Lower leg skin (tissue), 2 donors: ENCODE results near the gene GIN1.

- PRO-cap: unidirectional peak, plus-strand start at chr5:98927387
- RAMPAGE, long total RNA, 2 experiments: no peak in any of the 2 experiments
Measured at GRCh38 chr5:98927040-98927684, 1.6 kb downstream of the CHD1 start.

DNA sequence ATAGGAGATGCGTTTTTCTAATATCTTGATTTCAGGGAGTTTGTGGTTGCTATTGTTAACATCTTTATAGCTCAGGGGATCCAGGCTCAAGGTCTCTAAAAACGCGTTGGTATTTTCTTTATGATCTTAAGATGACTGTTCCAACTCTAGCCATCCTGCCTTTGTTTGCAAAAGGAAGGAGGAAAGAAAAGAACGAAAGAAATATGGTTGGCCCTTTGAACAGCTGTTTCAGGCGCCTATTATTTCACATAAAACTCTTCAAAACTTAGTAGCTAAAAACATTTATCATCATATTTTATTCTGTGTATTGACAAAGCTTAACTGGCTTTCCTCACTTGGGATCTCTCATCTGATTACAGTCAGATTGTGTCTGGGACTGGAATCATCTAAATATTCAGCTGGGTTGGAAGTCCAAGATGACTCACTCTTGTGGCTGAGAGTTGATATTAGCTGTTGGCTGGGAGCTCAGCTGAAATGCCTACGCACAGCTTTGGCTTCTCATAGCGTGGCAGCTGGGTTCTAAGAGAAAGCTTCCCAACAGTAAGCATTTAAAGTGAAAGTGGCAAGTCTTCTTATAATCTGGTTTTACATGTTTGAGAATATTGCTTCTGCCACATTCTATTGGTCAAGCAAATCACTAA is 60.2 kb downstream of the FAM174A start:
- PRO-cap: no peak
- RAMPAGE, long total RNA, 2 experiments: no peak in any of the 2 experiments

GRCh38 chr5:100777524-100777992 is 125.5 kb downstream of the ST8SIA4 start:
- PRO-cap: no peak
- RAMPAGE, long total RNA, 2 experiments: no peak in any of the 2 experiments

GRCh38 chr5:102241720-102242165 is 54.3 kb downstream of the SLCO4C1 start:
- PRO-cap: no peak
- RAMPAGE, long total RNA, 2 experiments: no peak in any of the 2 experiments

- PRO-cap: no peak
- RAMPAGE, long total RNA, 2 experiments: no peak in any of the 2 experiments
Measured at GRCh38 chr5:102754050-102754520, 1.0 kb upstream of the PAM start.

GRCh38 chr5:102754521-102754611 is 739 bp upstream of the PAM start:
- PRO-cap: no peak
- RAMPAGE, long total RNA, 2 experiments: no peak in any of the 2 experiments

- PRO-cap: no peak
- RAMPAGE, long total RNA, 2 experiments: no peak in any of the 2 experiments
Measured at GRCh38 chr5:102760666-102761245, 5.7 kb downstream of the PAM start.

DNA sequence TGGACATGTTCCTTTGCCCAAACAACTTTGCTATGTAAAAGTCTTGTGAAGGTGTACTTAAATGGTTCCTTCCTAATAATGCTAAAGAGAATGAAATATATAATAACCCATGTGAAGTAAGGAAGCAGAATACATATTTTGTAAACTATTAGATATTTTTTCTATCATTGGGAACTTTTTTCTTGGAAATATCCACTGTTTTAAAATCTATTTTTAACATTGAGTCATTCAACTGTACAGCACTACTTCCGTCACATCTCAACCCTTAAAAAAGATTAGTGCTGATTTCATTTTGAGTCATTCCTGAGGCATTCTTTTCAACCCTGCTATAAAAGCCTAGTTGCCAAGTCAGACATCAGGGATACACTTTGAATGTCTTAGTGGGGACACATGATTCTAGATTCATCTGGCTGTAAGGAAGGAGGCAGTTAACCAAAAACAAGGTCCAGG is 161.0 kb downstream of the GIN1 start:
- PRO-cap: no peak
- RAMPAGE, long total RNA, 2 experiments: no peak in any of the 2 experiments

GRCh38 chr5:102983319-102983898 is 136.5 kb downstream of the GIN1 start:
- PRO-cap: no peak
- RAMPAGE, long total RNA, 2 experiments: no peak in any of the 2 experiments

DNA sequence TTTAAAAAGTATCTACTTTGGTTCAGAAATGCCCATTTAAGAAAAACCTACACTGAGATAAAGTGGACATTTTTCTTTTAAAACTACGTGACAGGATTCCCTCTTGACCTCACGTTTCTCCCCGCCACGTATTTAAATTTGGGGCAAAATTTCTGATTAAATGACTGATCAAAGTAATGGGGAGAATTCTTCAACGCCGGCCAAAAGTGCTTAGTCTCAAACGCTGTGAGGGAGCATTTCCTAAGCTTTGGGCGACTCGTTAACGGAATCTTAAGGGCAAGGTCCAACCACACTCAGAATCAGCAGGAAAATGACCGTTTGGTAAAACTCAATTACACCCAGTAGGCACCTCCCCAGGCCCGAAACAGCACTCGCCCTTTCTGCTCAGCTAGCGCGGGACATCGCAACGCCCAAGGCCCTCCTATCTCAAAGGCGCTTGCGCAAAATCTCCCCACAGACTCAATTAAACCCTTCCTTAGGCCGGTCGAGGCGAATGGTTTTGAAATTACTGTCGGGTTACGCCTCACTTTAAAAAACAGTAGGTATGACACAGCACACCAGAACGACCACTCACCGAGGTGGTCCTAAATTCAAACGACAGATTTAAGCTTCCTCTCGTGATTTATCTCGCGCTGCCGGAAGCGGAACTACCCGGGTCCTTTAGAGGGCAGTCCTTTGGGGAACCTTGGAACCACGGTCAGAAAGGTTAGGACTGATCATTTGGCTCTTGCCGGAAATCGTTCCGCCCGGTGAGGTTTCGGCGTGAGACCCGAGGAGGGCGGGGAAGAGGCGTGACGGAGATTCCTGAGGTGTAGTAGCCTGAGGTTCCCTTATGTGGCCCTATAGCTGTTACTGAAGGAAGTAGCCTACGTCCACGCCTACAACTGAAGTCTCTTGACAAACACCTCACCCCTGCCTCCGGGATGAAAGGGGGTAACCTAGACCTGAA is at the start of gene GIN1:
TSS of gene GIN1 (minus strand) at position 649 of the 949 bp plus-strand sequence.
- PRO-cap: bidirectional peak, plus-strand start at position 763 of the sequence, minus-strand start at position 637 of the sequence
- RAMPAGE, long total RNA, 2 experiments: start-site peak on the plus strand in 2 of 2 experiments, centred at position 828 of the sequence, 91 to 208 reads per replicate; start-site peak on the minus strand in 2 of 2 experiments, centred at positions 640 to 648 of the sequence, 23 to 40 reads per replicate

- PRO-cap: no peak
- RAMPAGE, long total RNA, 2 experiments: no peak in any of the 2 experiments
Measured at GRCh38 chr5:103258884-103259153, 256 bp downstream of the MACIR start.

GRCh38 chr5:104910712-104911351 is 1348.2 kb upstream of the NUDT12 start:
- PRO-cap: no peak
- RAMPAGE, long total RNA, 2 experiments: no peak in any of the 2 experiments

GRCh38 chr5:107389714-107390310 is 280.9 kb downstream of the EFNA5 start:
- PRO-cap: no peak
- RAMPAGE, long total RNA, 2 experiments: no peak in any of the 2 experiments

GRCh38 chr5:107431970-107432443 is 238.7 kb downstream of the EFNA5 start:
- PRO-cap: no peak
- RAMPAGE, long total RNA, 2 experiments: no peak in any of the 2 experiments

DNA sequence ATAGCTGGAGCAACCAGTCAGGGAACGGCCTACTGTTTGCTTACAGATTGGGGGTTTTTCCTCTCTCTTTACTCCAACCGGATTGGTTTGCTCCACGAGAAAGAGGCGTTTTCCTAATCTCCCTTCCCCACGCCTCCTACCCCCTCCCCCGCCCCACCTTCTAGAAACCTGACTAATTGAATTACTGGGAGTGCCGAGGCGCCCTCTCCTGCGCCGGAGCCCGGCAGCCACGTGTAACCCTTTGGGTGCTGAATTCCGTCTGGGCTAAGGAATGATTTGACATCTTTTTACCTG is 1.8 kb upstream of the EFNA5 start:
- PRO-cap: bidirectional peak, plus-strand start at position 175 of the sequence, minus-strand start at position 89 of the sequence
- RAMPAGE, long total RNA, 2 experiments: no peak in any of the 2 experiments

GRCh38 chr5:108081973-108082418 is 299.9 kb downstream of the FBXL17 start:
- PRO-cap: no peak
- RAMPAGE, long total RNA, 2 experiments: no peak in any of the 2 experiments

DNA sequence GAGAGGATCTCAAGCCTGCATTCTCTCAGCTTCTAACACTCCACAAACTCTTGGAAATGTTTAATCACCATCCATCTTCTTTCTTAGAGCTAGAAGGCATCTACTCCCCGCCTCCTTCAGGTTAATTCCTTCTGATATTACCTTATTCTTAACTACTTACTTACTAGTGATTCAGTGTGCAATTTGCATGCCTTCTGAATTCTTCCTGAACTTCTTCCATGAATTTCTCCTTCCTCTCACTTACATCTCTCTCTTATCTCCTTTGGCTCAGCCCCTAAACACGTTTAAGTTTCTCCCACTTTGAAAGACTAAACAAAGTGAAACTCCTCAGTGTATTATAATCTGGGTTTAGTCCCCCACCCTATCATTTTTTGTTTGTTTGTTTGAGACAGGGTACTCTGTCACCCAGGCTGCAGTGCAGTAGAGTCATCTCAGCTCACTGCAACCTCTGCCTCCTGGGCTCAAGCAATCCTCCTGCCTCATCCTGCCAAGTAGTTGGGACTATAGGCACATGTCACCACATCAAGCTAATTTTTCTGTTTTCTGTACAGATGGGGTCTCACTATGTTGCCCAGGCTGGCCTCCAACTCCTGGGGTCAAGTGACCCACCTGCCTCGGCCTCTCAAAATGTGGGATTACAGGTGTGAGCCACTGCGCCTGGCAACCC is 242.1 kb downstream of the FBXL17 start:
- PRO-cap: no peak
- RAMPAGE, long total RNA, 2 experiments: start-site peak on the minus strand in 1 of 2 experiments, centred at position 440 of the sequence, 18 reads per replicate

DNA sequence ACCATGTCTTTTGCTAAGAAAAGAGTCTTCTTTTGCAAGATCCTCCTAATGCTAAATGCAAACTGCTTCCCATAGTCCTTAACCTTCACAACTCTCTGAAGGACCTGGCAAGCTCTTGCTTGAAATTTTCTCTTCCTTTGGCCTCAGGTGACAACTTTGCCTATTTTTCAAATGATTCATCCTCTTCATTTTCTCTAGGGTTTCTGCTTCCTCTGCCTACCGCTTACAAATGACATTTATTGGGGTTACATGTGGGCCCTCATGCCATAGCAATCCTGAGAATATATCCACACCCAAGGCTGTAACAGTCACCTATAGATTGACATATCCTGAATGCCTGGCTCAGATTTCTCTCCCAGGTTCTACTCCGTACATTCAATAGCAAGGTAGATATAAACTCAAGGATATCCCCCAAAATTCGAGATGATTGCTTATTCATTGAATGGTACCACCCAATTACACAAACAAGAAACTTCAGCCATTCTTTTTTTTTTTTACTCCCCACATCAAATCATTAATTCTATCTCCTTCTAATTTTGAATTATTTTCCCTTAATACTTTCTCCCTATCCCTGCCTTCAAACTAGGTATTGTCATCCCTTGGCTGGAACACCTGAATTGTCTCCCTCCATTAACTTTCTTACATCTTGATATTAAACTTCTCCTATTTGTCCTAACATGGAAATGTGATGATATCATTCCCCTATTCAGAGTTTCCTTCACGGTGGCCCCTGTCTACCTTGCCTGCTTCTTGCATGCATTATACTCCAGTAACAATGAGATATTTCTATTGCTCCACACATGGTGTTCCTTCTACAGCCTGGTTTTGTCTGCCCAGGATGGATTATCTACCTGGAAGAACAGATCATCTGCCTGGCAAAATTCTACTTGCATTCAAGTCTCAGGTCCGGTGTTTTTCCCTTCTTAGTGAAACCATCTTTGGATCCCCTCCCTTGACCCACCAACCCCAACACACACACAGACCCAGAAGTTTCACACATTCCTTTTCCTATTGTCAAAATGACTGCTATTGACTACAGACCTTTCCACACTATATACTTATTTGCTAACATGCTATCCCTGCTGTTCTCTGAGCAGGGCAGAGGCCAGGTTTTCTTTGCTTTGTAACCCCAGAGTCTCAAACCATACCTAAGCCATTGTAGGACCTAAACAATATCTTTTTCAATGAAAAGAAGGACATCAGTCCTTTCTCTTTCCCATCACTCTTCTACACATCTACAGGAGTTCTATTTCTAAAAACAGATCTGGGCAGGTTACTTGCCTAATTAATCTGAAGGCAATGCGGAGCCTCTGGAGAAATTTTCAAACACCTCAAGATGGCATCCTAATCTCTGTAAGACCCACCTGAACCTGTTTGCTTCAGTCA is 241.1 kb downstream of the FBXL17 start:
- PRO-cap: no peak
- RAMPAGE, long total RNA, 2 experiments: start-site peak on the minus strand in 2 of 2 experiments, centred at positions 403 to 840 of the sequence, 5 to 6 reads per replicate

DNA sequence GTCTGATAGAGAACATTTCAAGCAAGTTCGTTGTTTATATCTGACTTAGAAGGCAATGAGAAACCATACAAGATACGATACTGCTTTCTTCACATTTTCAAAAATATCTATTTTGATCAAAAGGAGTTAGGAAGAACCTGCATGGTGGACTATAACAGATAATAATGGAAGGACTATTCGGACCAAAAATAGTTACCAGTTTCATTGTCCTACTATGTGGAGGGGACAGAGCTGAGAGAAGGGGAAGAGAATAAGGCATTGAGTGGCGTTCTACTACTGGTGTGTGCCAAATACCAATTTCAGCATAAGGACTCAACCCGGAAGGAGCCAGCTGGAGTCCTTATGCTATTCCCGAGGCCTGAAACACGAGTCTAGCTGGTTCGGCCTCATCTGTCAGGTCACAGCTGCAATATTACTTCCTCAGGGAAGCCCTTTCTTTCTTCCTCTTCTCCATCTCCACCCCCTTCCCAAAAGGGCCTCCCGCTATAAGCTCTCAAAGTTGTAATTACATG is 20.6 kb upstream of the FER start:
- PRO-cap: unidirectional peak, plus-strand start at position 368 of the sequence
- RAMPAGE, long total RNA, 2 experiments: no peak in any of the 2 experiments

- PRO-cap: bidirectional peak, plus-strand start at chr5:108748976, minus-strand start at chr5:108748688; bidirectional peak, plus-strand start at chr5:108749321, minus-strand start at chr5:108749242
- RAMPAGE, long total RNA, 2 experiments: start-site peak on the plus strand in 2 of 2 experiments, at chr5:108748937-108748976 at its widest, 98 to 346 reads per replicate
Measured at GRCh38 chr5:108748873-108749981, 1.5 kb downstream of the FER start.